LNCaP clone FGC (cell line): ENCODE measurements around the gene RFX3.

DNA sequence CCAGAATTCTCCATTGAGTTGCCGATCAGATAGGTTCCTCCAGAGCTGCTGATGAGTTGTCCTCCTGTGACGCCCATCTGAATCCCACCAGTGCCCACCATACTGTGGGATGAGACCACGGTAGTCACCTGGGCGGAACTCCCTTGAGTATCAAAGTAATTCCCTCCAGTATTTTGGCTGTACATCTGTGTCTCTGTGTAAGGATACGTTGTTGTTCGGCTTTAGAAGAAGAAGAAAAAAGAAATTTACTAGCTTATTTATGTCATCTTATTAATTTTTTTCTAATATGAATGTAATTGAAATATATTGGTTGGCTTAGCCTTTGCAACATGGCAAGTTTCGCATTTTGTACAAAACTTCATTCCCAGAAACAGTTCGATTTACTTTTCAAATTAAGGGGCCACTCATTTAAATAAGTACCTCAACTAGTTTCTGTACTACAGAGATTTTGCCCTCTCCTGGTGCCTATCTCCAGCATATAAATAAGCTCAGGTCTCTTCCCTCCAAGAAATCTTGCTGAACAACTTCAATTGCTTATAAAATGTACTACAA, 195.4 kb downstream of the RFX3 start:
- RRBS, 2 experiments = no CpG with 5 or more reads among the region's 8 CpGs

DNA sequence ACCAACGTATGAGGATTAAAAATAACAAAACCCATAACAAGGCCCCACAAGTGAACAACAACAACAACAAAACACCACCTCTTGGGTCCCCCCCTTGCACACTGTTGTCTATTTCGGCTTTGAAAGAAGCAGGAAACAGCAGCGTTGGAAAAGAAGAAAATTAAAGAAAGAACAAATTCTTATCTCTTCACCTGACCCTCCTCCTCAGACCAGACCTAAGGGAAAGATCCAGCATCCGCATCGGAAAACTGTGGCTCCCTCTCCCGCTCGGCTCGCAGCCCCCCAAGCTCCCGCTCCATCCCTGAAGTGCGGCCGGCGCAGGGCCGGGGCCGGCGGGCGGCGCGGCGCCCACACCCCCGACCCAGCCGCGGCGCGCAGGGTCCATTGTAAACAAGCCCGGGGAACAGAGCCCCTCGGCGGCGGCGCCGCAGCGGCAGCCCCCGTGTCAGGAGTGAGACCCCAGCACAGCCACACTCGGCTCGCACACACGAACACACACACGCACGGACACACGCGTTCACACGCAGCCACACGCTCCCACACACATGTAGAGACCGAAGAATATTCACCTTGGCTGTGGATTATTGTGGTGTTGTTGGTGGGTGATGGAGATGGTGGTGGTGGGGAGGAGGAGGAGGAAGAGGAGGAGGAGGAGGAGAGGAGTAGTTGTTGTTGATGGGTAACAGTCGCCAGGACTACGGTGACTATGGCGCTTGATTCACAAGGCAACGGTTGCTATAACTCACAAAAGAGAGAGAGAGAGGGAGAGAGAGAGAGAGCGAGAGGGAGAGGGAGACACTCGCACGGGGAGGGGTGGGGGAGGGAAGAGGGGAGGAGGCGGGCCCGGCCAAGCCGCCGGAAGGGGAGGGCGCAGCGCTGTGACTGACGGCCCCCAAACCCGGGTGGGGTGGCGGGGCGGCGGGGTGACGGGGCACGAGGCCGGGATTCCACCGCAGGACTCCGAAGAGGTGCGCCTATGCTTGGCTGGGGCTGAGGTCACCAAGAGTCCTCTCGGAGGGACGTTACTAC, at the start of gene RFX3:
Gene RFX3, minus strand, starts transcription at position 824 of the 1,029 bp plus-strand sequence.
- RRBS, 2 experiments = 1 to 2% methylated on average over 23 of the region's 68 CpGs

GRCh38 chr9:3527615-3527953, 1.8 kb upstream of the RFX3 start:
- RRBS, 2 experiments = no CpG with 5 or more reads among the region's 3 CpGs

GRCh38 chr9:3906693-3907537, 381.1 kb upstream of the RFX3 start:
- RRBS, 2 experiments = no CpG with 5 or more reads among the region's 14 CpGs

DNA sequence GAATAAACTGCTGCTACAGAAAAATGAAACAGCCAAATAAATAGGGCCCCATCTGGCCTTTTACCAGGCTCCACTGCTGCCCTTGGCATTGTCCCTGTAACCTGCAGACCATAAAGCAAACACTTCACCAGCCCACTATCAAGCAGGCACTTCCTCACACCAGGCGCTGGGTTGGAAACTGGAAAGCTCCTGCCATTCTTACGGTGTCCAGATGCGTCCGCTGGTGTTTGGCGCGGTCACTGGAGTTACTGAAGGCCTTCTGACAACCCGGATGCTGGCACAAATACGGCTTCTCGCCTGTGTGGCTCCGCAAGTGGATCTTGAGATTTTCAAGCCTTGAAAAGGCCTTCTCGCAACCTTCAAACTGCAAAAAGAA, 363.1 kb downstream of the GLIS3 start:
- RRBS, 2 experiments = no CpG with 5 or more reads among the region's 11 CpGs

GRCh38 chr9:4277624-4278225, 22.1 kb downstream of the GLIS3 start:
- RRBS, 2 experiments = no CpG with 5 or more reads among the region's 8 CpGs

- RRBS, 2 experiments = no CpG with 5 or more reads among the region's 9 CpGs
These were observed 42.0 kb downstream of the SLC1A1 start for GRCh38 chr9:4532183-4532738.

DNA sequence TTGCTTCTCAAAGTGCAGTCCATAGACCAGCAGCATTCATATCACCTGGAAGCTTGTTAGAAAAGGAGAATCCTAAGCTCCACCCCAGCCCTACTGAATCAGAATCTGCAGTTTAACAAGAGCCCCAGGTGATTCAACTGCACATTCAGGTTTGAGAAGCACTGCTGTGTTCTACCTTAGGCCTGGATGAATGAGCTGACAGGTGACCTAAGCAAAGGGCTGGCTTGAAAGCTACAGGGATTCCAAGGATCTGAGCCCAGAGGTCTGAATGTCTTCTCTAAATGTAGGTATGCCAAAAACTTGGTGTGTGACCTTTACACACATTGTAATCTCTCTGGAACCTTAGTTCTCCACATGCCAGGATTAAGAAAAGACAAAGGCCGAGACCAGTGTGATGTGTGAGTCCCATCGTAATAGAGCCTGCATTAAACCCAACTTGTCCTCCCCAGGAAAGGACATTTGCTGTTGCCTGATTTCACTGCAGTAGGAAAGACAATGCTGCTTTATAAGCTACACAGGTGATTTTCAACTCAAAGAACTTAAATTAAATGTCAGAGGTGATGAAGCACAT, 41.6 kb upstream of the PLPP6 start:
- RRBS, 2 experiments = no CpG with 5 or more reads among the region's 2 CpGs

GRCh38 chr9:4732719-4733415, 8.1 kb downstream of the AK3 start:
- RRBS, 2 experiments = no CpG with 5 or more reads among the region's 1 CpG

GRCh38 chr9:4837255-4838081, 44.7 kb downstream of the RCL1 start:
- RRBS, 2 experiments = no CpG with 5 or more reads among the region's 6 CpGs

GRCh38 chr9:4850154-4851615, 57.9 kb downstream of the RCL1 start:
- RRBS, 2 experiments = no CpG with 5 or more reads among the region's 19 CpGs

GRCh38 chr9:5608586-5609416, 20.1 kb upstream of the RIC1 start:
- RRBS, 2 experiments = no CpG with 5 or more reads among the region's 6 CpGs

GRCh38 chr9:5629996-5630267, 1.0 kb downstream of the RIC1 start:
- RRBS, 2 experiments = no CpG with 5 or more reads among the region's 5 CpGs

GRCh38 chr9:5775693-5776122, 57.2 kb downstream of the ERMP1 start:
- RRBS, 2 experiments = no CpG with 5 or more reads among the region's 2 CpGs

- RRBS, 2 experiments = no CpG with 5 or more reads among the region's 4 CpGs
These were observed 47.0 kb downstream of the ERMP1 start for GRCh38 chr9:5785792-5786466.

- RRBS, 2 experiments = no CpG with 5 or more reads among the region's 6 CpGs
These were observed 384 bp upstream of the ERMP1 start for GRCh38 chr9:5833322-5833679.

DNA sequence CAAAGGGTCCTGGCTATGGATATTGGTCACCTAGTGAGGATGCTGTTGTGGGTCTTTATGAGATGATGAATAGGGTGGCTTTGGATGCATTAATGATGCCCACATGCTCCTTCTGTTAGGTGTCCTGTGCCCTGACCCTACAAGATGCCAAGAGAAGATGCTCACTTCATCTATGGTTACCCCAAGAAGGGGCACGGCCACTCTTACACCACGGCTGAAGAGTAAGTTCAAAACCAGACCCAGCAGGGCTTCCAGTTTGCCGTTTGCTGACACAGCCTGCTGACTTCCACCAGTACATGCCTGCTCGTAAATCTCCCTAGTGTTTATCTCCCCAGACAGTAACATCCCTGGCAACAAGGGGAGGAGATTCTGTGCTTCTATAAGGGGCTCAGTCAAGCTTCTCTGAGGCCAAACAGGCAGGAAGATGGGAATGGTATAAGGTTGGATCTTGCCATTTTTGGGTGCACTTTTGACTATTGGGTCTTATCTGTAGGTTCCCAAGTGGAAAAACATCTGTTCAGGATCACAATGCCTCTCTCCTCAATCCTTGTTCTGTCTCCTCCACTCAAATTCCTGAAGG, 1.7 kb downstream of the MLANA start:
- RRBS, 2 experiments = no CpG with 5 or more reads among the region's 4 CpGs

DNA sequence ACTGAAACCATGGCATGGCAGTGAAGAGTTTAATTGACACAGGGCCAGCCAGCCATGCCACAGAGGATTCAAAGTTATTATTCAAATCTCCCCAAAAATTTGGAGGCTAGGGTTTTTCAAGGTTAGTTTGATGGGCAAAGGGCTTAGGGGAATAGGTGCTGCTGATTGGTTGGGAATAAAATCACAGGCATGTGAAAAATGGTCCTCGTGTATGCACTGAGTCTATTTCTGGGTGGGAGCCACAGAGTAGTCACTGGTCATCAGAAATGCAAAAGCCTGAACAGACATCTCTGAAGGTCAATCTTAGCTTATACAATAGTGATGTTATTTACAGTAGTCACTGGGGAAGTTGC, 1.3 kb downstream of the IL33 start:
- RRBS, 2 experiments = no CpG with 5 or more reads among the region's 1 CpG